GM06990 (cell line): ENCODE results near the gene GSTT4.

GRCh38 chr22:23192078-23192607, 11.8 kb downstream of the BCR start:
- RRBS = no CpG with 5 or more reads among the region's 6 CpGs

DNA sequence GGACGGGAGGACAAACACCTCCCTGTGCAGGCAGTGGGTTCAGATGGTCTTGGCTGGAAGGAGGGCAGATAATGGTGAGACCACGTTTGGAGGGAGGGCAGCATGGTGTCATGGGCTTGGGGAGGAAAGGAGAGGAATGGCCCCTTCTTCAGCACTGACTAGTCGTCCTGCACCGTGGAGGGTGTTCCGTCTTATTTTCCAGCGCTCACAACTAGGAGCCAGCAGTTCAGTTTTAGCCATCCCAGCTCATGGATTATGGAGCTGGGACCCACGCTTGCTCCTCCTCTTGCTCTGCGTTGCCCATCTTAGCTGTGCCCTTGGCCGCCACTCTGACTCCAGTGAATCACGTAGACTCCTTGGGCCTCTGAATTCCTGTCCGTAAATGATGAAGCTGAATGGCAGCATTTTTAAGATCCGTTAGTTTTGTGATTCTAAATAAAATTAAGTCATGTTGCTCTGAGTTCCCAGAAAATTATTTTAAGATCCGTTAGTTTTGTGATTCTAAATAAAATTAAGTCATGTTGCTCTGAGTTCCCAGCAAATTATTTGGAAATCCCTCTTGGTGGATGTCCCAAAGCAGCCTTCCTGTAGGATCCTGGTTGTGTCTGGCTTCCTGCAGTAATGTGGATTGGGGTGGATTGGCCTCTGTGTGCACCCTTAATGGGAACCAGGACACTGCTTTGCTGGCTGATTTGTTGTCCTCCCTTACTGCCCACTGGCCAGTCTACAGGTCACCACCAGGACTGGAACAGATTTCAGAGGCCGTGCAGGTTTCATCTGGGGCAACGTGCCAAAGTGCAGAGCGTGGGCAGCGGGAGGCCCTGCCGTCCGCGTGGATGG, 23.9 kb downstream of the BCR start:
- RRBS = no CpG with 5 or more reads among the region's 20 CpGs

- RRBS = no CpG with 5 or more reads among the region's 14 CpGs
Measured at GRCh38 chr22:23213443-23214373, 33.4 kb downstream of the BCR start.

- RRBS = 98% methylated on average over 10 of the region's 16 CpGs
Measured at GRCh38 chr22:23287547-23288363, 107.4 kb downstream of the BCR start.

- RRBS = 91% methylated on average over 1 of the region's 13 CpGs
Measured at GRCh38 chr22:23305813-23306335, 125.6 kb downstream of the BCR start.

GRCh38 chr22:23460520-23461022, 119.5 kb downstream of the IGLL1 start:
- RRBS = no CpG with 5 or more reads among the region's 23 CpGs

- RRBS = no CpG with 5 or more reads among the region's 24 CpGs
Measured at GRCh38 chr22:23518306-23519249, 61.5 kb downstream of the IGLL1 start.

GRCh38 chr22:23526487-23526990, 53.6 kb downstream of the IGLL1 start:
- RRBS = no CpG with 5 or more reads among the region's 10 CpGs

- RRBS = 5% methylated on average over 17 of the region's 87 CpGs
Measured at GRCh38 chr22:23565938-23566847, 13.9 kb downstream of the IGLL1 start.

DNA sequence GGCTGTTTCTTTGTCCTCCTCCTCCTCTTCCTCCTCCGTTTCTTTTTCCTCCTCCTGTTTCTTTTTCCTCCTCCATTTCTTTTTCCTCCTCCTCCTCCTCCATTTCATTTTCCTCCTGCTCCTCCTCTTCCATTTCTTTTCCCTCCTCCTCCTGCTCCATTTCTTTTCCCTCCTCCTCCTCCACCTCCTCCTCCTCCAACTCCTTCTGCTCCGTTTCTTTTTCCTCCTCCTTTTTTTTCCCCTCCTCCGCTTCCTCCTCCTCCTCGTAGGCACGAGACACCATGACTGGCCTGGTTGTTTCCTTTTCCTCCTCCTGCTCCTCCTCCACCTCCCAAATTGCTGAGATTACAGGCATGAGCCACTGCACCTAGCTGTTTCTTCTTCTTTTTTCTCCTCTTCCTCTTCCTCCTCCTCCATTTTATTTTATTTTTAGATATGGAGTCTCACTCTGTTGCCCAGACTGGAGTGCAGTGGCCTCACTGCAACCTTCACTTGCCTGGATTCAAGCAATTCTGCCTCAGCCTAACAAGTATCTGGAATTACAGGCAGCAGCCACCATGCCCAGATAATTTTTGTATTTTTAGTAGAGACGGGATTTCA, 25.7 kb upstream of the DRICH1 start:
- RRBS = no CpG with 5 or more reads among the region's 6 CpGs

- RRBS = no CpG with 5 or more reads among the region's 14 CpGs
Measured at GRCh38 chr22:23687729-23688352, 3.0 kb upstream of the RGL4 start.

- RRBS = no CpG with 5 or more reads among the region's 10 CpGs
Measured at GRCh38 chr22:23688480-23689115, 2.2 kb upstream of the RGL4 start.

- RRBS = no CpG with 5 or more reads among the region's 5 CpGs
Measured at GRCh38 chr22:23787604-23787981, 827 bp downstream of the SMARCB1 start.

DNA sequence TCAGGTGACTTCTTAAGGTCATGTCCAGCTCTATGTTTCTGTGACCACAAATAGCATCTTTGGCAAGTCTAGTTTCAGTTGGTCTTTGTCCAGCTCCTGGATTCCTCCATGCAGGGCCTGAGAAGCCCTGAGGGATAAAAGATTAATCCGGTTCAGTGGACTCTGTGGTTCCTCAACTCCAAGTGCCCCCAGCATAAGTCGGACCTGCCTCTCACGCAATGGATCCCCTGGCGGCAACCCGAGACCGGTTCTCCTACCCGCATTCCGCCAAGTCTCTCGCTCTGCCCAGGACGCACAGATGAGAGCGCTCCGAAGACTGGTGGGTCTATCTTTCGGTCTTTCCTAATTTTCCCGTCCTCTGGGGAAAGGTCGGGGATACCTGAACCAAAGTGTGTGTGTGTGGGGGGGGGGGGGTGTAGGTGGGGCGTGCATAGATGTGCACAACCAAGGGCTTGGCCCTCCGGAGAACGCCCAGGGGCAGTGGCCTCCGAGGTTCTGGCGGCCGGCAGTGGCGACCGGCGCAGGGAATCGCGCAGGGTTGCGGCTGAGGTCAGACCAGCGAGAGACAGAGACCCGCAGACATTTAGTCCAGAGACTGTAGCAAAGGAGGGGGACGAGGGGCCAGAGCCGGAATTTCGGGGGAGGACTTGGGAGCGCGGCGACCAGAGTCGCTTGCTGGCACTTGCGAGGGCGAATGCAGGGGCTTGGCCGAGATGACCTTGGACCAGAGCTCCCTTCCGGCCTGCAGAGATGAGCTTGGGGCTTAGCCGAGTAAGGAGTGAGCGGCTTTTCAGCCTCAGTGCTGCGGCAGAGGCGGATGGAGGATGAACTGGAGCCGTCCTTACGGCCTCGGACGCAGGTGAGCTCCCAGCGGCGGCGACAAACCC, 759 bp upstream of the SLC2A11 start:
- RRBS = 8% methylated on average over 22 of the region's 51 CpGs

- RRBS = no CpG with 5 or more reads among the region's 15 CpGs
Measured at GRCh38 chr22:24005091-24005803, at the start of gene GSTT4. TSS of gene GSTT4 (minus strand) at chr22:24005453.

DNA sequence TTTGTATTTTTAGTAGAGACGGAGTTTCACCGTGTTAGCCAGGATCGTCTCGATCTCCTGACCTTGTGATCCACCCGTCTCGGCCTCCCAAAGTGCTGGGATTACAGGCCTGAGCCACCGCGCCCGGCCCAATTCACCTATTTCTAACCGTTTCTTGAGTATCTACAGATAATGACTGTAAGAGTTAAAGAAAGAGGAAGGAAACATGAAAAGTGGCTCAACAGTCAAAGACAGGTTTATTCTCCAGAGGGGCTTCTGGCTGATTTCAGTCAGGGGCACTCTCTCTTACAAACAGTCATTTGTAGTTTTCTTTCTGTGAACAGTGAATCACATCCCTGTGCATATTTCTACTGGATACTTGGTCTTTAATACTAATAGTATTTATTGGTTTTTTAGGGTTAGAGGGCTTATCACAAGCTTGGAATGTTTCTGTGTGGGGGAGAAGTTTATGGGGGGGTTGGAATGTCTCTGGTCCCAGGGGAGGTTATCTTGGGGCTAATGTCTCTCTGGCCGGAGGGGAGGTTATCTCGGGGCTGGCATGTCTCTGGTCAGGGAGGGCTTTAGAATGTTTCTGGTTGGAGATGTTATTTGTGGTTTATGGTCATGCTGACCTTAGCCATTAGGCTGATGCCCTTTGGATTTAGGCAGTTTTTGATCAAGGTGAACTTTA, 25.3 kb downstream of the SUSD2 start:
- RRBS = no CpG with 5 or more reads among the region's 12 CpGs

GRCh38 chr22:24264036-24264855, 6.4 kb upstream of the SPECC1L start:
- RRBS = no CpG with 5 or more reads among the region's 17 CpGs

DNA sequence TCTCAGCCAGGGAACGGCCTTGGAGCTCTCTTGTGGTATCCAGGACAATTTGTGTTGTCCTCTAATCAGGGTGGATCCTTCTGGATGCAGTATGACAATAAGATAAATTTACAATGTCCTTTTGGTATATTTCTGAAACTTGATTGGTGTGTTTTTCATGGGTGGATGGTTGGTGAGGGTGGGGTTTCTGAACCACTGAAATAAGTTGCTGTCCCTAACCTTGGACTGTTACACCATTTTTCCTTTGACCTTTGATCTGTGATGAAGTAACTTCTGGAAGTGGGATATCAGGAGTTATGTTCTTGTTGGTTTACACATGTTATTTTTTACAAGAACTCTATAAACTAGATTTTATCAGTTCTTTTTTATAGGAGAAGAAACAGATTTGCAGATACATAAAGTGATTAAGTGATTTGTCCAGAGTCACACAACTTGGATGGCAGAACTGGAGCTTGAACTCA, 21.5 kb downstream of the SPECC1L start:
- RRBS = no CpG with 5 or more reads among the region's 1 CpG

GRCh38 chr22:24402858-24403470, 24.4 kb upstream of the ADORA2A start:
- RRBS = no CpG with 5 or more reads among the region's 5 CpGs